Measurements from ENCODE around the gene SERPINB10.

DNA sequence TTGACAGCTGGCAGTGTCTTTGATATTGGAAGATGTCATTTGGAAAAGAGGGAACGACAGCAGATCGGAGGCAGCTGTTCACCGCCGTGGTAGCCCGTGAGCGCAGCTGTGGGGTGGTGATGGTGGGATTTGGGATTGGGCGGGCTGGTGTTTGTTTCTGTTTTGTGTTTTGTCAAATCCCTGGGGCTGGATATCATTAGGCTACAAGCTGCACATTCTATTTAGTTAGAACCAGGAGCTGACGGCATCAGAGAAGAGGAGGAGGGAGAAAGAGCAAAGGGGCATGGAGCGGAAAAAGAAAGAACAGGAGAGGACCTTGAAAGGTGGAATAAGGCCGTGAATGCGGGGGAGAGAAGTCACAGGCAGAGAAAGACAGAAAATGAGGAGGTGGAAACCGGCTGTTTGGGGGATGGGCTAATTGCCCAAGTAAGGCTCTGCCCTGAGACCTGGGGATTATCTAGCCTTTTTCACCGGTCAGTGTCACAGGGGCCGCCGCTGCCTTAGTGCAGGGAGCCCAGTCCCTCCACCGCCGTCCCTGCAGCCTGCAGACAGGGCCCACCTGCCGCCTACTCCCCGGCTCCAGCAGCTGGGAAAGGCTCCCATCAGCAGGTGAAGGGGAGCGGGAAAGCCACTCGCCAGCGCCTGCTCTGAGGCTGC is 88.0 kb downstream of the ZCCHC2 start:
- PRO-cap = unidirectional peak, plus-strand start at position 250 of the sequence

GRCh38 chr18:62621395-62622052 is 93.8 kb upstream of the PHLPP1 start:
- PRO-cap = no peak

- PRO-cap = no peak
Observed at GRCh38 chr18:62982639-62982838, 267.2 kb downstream of the PHLPP1 start.

DNA sequence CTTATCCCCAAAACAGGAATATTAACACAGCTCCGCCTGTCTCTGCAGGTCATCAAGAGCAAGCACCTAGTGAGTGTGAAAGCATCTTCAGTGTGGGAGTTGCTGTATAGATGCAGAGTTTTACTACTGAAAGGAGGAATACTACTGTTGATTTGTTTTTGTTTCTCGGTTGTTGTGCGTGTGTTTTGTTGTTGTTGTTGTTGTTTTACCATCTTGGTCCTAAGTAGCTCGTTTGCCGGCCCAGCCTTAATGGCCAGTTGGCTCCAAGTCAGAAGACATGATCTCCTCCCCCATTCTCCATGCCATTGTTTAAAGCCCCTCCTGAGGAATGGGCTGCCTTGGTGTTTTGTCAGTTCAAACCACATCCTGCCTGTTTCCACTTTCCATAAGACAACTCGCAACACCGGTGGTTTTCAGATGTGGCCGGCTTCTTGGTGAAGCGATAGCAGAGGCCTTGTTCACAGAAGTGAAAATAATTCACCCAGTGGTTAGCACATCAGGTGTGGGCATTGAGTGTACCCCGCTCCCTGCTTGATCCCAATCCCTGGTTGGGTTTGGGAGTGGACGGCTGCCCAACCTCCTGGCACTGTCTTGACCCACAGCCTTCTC is 221.1 kb downstream of the BCL2 start:
- PRO-cap = no peak

DNA sequence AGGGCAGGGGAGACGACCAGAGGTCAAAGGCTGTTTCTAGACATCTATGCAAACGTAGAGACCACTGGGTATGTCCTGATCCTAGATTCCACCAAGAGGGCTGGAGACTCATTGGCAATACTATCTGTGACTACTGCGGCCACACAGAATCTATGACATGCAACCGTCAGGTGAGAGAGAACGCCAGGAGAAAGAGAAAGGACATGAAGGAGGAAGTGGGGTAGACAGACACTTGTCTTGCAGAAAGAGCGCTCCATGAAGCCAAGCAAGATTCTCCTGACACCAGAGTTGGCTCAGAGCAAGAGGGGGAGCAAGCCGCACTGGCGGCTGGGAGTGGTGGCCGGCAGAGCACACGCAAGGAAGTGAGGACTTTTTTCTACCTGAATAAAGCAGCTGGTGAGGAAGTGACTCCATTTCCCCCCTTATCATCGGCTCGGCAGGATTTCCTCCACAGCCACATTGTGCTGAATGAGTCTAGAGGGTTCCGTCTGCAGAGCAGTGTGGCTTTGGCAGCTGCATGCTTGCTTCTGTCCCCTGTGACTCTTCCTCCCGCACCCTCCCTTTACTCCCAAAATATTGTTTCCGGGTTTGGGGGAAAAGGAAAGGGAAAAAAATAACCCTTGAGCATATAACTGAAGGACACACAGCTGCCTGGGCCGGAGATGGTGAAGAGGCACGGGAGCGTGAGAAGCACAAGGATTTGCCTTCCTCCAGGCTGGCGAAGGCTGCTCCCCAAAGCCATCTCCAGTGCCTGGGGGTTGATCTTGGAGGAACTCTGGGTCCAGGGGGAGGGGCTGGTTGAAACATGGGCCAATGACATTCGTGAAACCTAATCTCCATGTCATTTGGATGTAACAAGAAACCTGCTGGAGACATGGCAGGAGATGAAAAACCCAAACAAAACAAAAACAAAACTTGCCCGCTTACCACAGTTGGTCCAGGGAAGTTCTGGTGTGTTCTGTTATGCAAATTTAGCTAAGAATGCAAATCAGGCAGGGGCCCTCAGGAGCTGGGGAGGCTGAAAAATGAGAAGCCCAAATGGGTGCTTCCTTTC is 181.4 kb downstream of the BCL2 start:
- PRO-cap = bidirectional peak, plus-strand start at position 471 of the sequence, minus-strand start at position 270 of the sequence

GRCh38 chr18:63142844-63143545 is 176.6 kb downstream of the BCL2 start:
- PRO-cap = no peak

DNA sequence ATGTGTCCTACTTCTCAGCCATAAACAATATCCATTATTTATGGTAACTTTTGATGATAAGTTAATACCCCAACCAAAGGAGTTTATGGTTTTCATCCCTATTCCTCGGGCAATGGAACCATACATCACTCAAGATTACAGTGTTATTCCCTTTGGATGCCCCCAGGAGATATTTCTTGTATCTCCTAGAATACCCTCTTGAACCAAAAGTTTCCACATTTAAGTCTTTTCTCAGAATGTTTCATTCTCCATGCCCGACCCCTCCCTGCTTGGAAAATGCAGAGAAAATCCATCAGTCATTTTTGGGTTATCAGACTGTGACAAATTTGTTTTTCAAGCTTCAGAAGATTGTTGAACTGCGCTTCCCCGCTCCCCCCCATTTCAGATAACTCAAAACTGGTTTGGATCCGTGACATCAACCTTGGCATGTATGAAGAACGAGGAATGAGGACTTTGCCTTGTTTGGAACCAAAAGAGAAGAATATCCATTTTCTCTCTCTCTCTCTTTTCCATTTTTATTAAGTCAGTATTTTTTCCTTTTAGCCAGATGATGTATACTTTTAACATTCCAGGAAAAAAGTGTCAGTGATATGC is 171.7 kb downstream of the BCL2 start:
- PRO-cap = no peak

DNA sequence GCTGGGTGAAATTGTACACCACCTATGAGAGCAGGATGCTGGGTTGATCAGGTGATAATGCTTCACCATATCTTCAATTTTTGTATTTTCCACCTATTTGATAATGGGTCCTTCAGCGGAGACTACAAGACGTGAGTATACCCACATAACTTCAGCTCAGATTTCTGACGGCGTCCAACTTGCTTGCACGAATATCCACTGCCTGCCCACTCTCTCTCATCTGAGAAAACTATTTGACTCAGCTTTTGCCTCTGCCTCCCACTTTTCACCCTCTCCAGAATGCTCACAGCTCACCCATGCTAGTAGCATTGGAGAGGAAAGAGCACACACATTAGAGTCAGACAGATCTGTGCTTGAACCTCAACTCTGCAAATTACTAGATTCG is 166.8 kb downstream of the BCL2 start:
- PRO-cap = no peak

- PRO-cap = no peak
Observed at GRCh38 chr18:63161008-63161495, 158.5 kb downstream of the BCL2 start.

GRCh38 chr18:63181855-63182318 is 137.7 kb downstream of the BCL2 start:
- PRO-cap = no peak

GRCh38 chr18:63190022-63190535 is 129.5 kb downstream of the BCL2 start:
- PRO-cap = no peak

GRCh38 chr18:63206147-63206717 is 113.3 kb downstream of the BCL2 start:
- PRO-cap = no peak

DNA sequence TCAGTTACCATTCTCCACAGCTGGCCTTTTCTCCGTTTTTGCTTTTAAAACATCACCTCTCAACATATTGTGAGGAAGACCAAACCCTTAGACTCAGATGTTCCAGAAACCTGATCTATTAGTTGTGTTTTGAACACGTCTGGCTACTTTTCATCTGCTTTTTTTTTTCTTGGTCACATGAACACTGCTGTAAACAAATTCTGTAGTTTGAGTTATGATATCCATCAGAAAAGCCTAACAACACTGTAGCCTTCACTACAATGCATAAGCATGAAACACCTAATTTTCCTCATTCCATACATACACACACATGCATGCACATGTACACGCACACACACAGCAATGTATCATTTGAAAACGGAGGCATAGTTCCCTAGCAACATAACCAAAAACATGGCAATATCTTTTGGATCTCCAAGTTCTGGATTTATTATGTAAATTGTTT is 59.6 kb downstream of the BCL2 start:
- PRO-cap = no peak

- PRO-cap = no peak
Observed at GRCh38 chr18:63588543-63589482, 1.7 kb downstream of the SERPINB13 start.

GRCh38 chr18:63902944-63903219 is 4.9 kb upstream of the SERPINB10 start:
- PRO-cap = no peak

- PRO-cap = no peak
Observed at GRCh38 chr18:63907821-63908052, at the start of gene SERPINB10. SERPINB10 (plus strand) TSS chr18:63907958.

DNA sequence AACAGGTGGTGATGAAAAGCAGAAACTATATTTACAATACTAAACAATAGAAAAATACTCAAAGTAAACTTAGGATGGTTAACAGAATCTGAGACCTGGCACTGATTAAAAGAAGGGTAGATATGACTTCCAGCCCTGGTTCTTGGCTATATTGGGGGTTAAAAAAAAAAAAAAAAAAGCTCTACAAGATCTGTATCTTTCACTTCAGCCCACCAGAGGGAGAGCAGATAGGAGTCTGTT is 777.8 kb downstream of the SERPINB8 start:
- PRO-cap = unidirectional peak, plus-strand start at position 169 of the sequence

- PRO-cap = no peak
Observed at GRCh38 chr18:66558720-66559090, 45.2 kb downstream of the CDH19 start.

DNA sequence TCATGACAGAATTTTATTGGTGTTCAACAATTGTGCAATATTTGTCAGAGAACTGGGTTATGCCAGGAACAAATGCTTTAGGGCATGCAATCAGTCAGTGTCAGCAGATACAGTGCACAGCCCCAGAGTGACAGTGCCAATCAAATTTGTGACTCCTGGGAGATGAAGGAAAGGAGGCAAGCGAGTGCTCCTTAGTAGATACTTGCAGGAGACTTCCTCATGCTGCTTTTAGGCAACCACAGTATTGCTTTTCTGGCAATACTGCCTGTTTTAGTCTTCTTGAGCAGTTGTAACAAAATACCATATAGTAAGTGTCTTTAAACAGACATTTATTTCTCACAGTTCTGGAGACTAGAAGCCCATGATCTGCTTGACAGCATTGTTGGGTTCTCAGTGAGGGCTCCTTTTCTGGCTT is 81.4 kb upstream of the DSEL start:
- PRO-cap = no peak

GRCh38 chr18:68054529-68054985 is 538.0 kb upstream of the DSEL start:
- PRO-cap = unidirectional peak, plus-strand start at chr18:68054686